Glomerular endothelial cell (primary cell): ENCODE data around the genes USP36, CANT1 and CBX8.

DNA sequence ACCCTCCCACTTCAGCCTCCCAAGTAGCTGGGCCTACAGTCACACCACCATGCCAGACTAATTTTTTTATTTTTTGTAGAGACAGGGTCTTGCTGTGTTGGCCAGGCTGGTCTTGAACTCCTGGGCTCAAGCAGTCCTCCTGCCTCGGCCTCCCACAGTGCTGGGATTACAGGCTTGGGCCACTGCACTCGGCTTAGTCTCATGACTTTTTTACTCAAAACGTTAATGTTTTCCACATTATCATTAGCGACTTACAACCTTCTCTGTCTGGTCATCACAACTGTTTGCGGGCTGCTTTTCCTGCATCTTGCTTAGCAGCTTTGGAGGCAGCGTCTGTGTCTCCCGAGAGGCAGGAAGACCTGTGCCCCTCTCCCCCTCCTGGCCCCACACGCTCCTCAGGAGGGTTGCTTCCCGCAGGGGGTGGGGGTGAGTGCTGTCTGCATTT lies 52.6 kb downstream of the PGS1 start:
- RAMPAGE, long total RNA = no peak

- RAMPAGE, long total RNA = no peak
Measured at GRCh38 chr17:78677649-78678032, 100.4 kb upstream of the DNAH17 start.

- RAMPAGE, long total RNA = no peak
Measured at GRCh38 chr17:78682363-78683045, 99.6 kb downstream of the CYTH1 start.

- RAMPAGE, long total RNA = no peak
Measured at GRCh38 chr17:78748648-78749291, 33.3 kb downstream of the CYTH1 start.

DNA sequence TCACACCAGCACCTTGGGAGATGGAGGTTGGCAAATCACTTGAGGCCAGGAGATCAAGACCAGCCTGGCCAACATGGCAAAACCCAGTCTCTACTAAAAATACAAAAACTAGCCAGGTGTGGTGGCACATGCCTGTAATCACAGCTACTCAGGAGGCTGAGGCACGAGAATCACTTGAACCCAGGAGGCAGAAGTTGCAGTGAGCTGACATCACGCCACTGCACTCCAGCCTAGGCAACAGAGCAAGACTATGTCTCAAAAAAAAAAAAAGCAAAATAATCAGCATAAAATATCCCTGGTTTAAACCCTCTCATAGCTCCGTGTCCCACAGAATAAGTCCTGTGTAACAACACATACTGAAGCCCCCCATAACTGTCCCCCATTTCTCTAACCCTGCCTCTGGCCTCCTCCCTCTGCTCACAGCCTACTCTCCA lies 13.2 kb downstream of the CYTH1 start:
- RAMPAGE, long total RNA = no peak

DNA sequence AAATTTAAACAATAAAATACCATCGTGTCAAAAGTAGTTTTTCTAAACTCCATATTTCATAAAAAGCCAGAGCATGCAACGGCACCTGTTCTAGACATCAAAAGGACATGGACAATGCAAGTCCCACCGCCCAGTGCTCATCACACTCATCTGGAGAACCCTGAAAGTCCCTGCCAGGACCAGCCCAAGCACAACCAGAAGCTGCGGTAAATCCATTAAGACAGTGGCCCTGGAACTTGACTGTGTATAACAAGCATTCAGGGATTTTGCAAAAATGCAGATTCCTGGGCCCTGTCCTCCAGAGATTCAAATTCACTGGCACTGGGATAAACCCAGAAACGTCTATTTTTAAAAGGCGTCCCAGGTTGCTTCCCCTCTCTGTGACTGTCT lies 22.5 kb downstream of the USP36 start:
- RAMPAGE, long total RNA = no peak

GRCh38 chr17:78821800-78823112 lies 18.4 kb downstream of the USP36 start:
- RAMPAGE, long total RNA = no peak

GRCh38 chr17:78840713-78840979 lies at the start of gene USP36:
USP36 (minus strand) TSS chr17:78840814.
- RAMPAGE, long total RNA = no peak

DNA sequence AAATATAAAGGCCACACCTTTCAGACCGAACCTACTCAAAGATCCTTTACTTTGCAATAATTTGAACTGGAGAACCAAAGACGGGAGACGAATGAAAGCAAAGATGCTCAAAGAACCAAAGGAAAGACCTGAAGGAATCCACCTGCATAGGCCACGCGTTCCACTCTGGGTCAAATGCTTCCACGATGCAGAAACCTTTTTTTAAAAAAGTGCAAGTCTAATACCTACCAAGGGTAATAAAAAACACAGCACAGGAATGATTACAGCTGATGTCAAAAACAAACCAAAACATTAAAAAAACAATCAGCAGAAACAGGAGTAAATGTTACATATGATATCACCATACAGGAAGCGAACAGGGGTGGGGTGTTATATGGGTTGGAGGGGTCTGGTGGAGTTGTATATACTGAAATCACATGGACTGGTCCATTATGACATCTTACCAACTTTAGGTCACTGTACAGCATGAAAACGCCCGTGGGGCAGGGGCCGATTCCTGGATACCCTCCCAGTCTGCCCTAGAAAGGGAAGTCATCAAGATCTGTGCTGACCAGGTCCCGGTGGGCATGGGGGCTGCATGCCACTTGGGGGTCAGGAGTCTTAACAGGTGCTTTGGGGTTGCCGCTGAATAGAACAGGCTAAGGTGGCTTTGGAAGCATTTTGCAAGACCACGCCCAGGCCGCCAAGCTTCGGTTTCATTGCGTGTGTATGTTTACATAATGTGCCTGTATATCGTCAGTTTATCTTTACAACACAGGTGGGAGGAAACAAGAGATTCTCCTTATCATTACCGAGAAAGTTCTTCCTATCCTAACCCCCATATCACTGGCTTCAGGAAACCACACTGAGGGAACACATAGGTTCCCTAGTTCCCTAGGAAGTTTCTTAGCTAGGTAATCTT lies 13.1 kb upstream of the USP36 start:
- RAMPAGE, long total RNA = no peak

- RAMPAGE, long total RNA = no peak
Measured at GRCh38 chr17:78884250-78885211, 18.5 kb downstream of the CEP295NL start.

DNA sequence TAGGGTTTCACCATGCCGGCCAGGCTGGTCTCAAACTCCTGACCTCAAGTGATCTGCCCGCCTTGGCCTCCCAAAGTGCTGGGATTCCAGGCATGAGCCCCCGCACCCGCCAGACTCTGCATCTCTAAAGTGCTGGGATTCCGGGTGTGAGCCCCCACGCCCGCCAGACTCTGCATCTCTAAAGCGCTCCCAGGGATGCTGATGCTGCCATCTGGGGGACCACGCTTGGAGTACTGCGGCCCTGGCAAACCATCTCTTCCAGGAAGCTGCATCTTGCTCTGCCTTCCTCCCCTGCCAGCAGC lies 4.1 kb downstream of the CEP295NL start:
- RAMPAGE, long total RNA = no peak

- RAMPAGE, long total RNA = no peak
Measured at GRCh38 chr17:78922777-78923268, 2.4 kb downstream of the TIMP2 start.

DNA sequence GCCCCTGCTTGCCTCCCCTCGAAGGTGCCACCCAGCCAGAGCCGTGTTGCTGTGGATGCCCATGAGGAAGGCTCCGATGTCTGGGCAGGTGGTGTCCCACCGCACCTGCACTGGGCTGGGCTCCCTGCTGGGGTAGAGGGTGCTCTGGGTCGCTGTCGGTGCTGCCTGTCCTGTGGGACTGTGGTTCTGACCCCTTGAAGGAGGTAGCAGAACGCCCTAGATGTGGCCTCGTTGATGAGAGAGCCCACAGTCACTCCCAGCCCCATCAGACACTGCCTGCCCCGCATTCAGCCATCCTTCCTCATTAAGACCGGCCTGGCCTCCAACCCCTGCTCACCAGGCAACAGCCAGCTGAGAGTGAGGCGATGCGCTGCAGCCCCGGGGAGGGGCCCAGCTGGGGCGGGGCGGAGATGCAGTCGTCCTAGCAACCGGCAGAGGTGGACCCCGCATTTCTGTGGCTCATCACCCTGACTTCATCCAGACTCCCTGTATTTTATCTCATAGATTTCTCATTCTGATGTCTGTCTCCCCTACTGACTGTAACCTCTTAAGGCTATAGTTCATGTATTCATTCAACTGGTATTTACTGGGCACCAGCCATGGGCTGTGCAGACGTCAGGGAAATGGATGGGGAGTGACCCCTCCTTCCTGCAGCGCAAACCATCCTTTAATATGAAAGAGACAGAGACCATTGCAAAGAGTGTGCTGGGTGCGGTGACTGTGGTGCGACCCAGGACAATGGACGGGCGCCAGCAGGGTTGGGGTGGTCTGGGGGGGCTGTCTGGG lies 10.2 kb upstream of the TIMP2 start:
- RAMPAGE, long total RNA = no peak

- RAMPAGE, long total RNA = no peak
Measured at GRCh38 chr17:78947283-78948049, 22.3 kb upstream of the TIMP2 start.

GRCh38 chr17:79009237-79010159 lies at the start of gene CANT1:
CANT1 (minus strand) TSS chr17:79009764.
- RAMPAGE, long total RNA = start-site peak on the minus strand at chr17:79009709-79009776, 105 and 71 reads in 2 replicates

DNA sequence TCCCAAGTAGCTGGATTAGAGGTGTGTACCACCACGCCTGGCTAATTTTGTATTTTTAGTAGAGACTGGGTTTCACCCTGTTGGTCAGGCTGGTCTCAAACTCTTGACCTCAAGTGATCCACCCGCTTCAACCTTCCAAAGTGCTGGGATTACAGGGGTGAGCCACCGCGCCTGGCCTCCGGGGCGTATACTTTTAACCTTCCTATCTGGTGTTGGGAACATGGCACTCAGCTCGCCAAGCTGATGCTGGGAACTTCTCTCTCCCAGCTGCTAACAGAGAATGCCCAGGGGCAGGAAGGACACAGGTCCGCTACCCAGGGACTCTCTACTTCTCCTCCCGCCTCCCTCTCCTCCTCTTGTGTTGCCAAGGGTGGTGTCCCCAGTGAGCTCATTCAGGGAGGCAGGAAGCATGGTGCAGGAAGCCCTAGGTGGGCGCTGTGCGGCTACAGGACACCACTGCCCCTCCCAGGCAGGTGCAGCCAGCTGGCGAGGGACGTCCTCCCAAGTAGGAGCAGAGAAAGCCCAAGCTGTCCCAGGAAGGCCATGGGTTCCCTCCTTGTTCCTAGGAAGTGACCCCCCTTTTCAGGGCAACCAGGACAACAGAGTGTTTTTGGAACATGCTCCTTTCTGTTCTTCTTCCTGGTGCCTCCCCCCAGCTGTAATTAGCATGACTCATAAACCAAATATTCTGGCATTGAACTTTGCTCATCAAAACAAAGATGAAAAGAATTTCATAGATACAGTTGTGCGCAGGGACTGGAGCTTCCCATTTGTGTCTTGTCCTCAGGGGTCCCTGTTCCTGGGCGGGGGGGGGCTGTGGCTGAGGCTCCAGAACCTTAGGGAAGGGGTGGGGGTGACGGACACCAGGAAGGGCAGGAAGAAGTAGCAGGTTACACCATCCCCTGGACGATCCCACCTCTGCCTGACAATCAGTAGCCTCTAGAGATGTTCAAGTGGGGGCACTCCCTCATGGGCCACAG lies 2.6 kb downstream of the C1QTNF1 start:
- RAMPAGE, long total RNA = no peak

GRCh38 chr17:79432997-79433216 lies 177.9 kb downstream of the RBFOX3 start:
- RAMPAGE, long total RNA = no peak

- RAMPAGE, long total RNA = no peak
Measured at GRCh38 chr17:79618281-79618703, 7.4 kb upstream of the RBFOX3 start.

GRCh38 chr17:79789390-79789924 lies 7.4 kb downstream of the CBX8 start:
- RAMPAGE, long total RNA = no peak

DNA sequence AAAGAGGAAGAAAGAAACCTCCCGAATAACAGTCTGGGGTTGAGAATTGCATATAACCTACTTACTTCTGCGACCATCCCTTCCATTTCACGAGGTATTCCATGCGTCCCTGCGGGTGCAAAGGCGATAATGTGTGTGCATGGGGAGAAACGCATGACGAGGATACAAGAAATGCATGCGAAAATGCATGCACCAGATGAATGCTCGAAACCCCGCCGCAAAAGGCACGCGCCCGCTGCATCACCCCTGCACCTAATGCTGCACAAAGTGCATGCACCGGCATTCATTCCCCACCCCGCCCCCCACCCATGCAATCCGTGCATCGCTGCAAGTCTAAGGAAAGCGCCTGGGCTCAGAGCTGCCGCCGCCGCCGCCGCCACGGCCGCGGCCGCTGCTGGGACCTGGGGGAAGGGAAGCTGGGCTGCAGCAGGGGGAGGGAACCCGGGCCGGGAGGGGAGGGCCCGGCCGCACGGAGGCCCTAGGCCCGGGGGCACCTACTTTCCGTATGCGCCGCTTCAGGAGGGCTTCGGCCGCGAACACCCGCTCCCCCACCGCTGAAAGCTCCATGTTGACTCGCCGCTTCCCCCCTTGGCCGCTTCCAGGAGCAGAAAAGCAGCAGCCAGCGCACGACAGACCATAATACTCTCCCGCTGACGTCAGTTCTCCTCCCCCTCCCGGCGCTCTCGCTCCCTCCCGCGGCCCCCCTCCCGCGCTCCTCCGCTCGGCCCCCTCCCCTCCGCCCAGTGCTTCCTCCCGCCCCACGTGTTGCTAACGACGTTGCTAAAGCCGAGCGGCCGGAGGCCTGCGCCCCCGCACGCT lies at the start of gene CBX8:
CBX8 (minus strand) TSS at position 646 of the 819 bp plus-strand sequence.
- RAMPAGE, long total RNA = start-site peak on the minus strand centred at position 652 of the sequence, 9 bp wide, 6 and 15 reads in 2 replicates